Daoy (cell line): ENCODE measurements around a stretch of chr6.

GRCh38 chr6:152170707-152171876 is 363.6 kb downstream of the ESR1 start:
- RAMPAGE, long total RNA = no peak

GRCh38 chr6:152313489-152314691 is 323.3 kb downstream of the SYNE1 start:
- RAMPAGE, long total RNA = no peak

GRCh38 chr6:152565920-152566305 is 71.2 kb downstream of the SYNE1 start:
- RAMPAGE, long total RNA = no peak

DNA sequence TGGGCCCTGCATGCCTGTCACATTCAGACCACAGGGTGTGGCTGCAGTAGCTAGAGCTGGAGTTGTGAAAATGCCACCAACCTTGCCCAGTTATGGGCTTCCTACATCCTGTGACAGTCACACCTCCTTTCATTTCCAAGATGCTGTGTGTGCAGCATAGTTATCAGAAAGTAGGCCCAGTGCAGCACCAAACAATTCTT is 2.3 kb downstream of the SYNE1 start:
- RAMPAGE, long total RNA = no peak

DNA sequence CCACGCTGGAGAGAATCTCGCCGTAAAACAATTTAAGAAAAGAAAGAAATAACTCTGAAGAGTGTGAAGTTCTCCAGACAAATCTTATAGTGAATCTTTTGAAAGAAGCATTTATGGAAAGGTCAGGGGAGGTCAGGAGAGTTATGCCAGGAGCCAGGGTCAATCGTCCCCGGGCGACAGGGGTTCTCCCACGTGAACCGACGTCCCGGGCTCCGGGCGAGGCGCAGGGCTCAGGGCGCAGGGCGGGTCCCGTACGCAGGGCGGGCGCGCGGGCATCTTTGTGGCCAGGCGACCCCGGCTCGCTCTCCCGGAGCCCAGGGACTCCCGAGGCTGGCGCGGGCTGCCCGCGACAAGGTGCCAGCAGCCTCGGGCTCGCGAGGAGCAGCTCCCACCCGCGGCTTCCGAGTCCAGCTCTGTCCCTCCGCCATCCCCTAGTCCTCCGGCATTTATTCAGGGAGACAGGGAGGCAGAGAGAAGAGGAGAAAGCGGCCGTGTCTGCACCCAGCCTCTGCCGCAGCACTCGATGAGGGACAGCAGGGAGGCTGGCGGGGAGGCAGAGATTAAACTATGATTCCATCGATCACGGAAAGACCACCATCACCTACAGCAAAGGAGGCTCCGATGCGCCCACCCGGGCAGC is 1.3 kb downstream of the RGS17 start:
- RAMPAGE, long total RNA = no peak

DNA sequence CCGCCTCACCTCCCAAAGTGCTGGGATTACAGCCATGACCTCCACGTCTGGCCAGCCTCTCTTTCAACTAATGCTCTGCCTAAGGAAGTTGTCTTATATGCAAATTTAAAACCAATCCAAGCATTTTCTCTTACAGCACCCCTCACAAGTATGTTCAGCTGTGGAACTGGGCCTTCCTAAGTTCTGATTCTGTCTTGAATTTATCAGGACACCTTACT is 26.1 kb downstream of the IPCEF1 start:
- RAMPAGE, long total RNA = no peak

DNA sequence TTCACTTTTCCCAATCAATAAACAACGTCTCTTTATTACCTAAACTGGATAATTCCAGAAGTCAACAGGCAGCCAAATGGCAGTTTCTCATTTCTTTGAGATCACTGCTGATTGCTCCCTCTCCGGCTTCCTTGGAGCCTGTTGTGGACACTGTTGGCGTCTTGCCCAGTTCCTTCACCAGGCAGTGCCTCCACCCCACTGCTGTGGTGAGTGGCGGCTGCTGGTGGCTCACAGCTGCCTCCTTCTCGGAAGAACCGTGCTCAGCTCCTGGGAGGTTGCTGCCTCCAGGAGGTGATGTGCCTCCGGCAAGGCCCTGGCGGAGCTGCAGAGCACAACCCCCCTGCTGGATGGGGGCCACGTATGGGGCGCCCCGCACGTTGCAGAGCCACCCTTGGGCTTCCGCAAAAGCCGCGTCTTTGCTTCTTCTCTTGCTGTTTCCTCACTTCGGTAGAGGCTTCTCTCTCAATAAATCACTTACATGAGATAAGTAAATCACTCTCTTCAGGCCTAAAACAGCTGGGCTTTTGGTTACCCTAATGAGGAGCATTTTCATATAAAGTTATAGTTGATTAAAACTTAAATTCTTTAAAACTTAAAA is 105.2 kb upstream of the CNKSR3 start:
- RAMPAGE, long total RNA = no peak

DNA sequence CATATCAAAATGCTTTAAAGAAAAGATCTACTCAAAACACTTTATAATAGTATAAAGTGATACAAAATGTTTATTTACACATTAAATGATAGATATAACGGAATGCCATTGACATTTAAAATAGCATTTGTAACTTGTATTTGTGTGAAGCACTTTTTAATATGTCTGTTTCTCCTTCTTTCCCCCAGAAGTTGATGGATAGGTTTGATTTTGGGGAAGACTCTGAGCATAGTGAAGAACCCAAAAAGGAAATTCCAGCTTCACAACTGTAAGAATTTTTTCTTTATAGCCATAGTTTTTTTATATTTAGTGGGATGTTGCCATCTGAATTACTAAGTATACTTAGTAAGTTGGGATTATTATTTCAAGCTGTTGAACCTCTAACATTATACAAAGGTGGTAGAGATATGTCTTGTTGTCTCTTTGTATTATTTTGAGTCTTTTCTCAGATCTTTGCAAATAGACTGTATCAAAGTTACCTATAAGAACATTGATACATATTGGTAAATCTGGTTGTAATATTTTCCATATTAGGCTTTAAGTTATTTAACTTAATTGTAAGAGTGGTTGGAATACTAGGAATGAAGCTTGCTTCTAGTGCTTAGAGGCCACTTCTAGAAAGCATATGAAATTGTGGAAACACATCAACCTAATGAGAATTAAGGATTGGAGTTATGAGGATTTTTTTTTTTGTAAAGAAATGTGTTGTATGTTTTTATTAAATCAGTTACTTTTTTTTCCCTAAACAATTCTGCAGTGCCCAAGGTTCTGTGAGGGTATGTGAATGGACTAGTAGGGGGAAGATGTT is 70.3 kb downstream of the SCAF8 start:
- RAMPAGE, long total RNA = no peak

DNA sequence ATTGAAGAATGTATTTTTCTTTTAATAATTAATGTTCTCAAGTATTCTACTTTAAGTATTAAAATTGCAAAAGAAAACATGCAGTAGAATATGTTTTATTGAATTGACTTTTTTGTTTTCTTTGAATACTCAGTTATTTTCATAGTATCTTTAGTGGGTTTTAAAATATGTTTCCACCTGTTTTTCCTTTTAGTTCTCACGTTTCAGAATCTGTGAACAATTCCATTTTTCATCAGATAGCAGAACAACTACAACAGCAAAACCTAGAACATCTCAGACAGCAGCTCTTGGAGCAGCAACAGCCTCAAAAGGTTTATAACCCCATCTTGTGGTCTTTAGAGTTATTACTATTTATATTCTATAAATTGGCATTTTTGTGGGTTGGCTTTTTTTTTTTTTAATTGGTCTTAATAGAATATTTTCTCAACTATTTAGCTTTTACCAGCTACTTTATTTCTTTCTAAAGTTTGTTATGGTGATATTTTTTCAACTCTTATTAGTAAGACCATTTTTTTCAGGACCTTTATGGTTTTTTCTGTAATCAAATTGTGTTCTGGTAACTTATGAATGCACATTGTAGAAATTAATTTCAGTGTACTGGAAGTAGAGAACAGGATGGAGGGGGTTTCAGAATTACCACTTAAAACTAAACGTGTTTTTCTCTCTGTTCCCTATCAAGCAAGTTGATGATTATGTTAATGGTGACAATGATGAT is 72.1 kb downstream of the SCAF8 start:
- RAMPAGE, long total RNA = no peak

DNA sequence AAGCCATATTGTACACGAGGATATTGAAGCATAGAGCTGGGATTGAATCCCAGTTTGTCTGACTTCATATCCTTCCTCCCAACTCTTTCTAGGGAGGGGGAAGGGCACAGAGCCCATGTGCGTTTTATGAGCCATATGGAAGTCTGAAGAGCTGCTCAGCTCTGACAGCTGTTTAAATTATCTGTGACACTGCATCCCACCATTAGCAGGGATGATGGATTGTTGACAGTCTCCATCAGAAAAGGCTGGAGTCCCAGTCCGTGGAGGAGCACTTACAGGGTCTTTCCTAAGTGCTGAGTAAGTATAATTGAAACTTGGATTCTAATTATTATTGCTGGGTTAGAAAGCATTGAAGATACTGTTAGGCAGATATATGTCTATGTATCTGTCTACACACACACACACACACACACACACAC is 18.4 kb downstream of the TIAM2 start:
- RAMPAGE, long total RNA = no peak

DNA sequence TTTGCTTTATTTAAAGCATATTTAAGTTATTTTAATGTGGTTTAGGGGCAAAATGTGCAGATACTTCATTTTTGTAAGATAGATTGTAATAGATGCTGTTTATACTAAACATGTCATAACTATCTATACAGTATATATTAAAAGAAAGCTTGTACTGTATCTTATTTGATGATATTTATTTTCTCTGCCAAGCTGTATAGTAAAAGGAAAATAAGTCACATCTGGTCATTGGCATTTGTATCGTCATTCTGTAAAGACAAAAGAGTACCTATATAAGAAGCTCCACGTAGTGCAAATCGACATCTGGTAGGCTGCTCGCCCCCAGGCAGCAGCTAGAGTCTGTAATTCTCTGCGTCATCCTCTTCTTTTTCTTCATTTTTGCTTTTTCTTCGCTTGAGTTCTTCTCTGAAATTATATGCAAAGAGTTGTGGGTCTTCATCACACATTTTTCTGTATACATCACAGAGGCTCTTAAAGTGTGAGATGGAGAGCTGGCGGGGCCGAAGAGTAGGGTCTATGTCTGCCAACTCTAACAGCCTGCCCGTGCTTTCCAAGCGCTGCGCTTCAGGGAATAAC is 6.2 kb upstream of the CLDN20 start:
- RAMPAGE, long total RNA = no peak

- RAMPAGE, long total RNA = no peak
Measured at GRCh38 chr6:155418033-155418544, 37.5 kb downstream of the NOX3 start.

DNA sequence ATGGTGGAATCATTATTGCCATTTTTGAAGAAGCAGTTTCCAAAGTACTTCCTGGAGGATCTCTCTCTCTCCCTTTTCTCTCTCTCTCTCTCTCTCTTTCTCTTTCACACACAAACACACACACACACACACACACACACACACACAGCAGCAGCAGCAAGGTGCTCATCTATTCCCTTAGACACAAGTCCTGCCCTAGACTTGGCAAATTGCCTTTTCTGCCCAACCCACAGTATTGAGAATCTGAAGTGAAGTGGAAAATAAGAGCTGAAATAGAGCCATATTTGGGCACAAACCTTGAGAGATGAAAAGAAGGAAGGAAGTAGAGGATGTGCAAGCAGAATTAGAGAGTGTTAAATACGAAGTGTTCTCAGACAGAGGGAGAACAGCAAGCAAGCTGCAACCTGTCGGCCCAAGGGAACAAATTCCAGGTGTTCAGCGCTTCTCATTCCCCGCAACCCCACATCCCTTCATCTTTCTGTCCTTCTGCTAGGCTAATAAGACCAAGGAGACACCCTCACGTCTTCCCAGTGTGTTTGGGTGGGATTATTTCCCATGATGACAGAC is 557.5 kb upstream of the NOX3 start:
- RAMPAGE, long total RNA = no peak

DNA sequence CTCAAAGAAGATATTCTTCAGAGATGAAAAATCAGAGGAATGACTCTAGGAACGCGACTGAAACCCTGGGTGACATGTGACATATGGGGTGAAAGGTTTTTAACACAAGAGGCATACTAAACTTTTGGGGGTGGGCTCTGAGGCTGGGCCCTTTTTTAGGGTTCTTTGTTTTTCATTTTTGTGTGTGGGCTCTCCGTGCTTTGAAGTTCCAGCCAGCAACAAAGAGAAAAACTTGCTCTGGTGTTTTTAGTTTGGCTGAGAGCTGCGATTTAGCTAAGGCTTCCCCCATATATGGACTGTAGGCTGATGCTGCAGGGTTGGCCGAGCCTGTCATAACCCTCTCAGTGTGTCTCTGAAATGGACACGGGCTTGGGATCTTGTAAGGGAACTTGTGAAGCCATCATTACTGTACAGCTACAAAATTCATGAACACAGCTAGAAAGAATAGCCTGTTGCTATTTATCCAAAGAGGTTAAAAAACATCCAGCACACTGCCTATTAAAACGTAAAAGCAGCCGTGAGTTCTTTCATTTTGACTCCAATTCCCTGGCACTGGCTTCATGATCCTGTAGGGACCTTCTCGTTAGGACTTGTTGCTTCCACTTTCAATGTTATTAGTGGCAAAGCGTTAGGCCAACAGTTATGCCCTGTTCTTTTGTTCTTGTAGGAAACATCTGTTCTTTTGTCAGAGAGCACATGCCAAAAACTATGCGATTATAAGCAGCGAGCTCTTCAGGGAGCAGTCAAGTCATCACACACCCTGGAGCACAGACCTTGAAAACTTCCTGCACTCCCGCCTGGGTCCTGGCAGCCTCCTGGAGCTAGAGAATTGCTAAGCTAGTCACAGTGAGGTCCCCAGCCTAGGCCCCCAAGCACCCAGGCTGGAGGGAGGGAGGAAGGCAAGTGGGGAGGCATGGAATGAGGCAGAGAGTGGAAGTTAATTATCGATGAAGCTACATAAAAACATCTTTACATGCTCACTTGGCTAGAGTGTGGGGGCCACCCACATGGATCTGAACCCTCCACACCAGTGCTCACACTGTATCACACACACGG is 609.7 kb upstream of the ARID1B start:
- RAMPAGE, long total RNA = no peak

- RAMPAGE, long total RNA = no peak
Measured at GRCh38 chr6:156175005-156175385, 602.2 kb upstream of the ARID1B start.

DNA sequence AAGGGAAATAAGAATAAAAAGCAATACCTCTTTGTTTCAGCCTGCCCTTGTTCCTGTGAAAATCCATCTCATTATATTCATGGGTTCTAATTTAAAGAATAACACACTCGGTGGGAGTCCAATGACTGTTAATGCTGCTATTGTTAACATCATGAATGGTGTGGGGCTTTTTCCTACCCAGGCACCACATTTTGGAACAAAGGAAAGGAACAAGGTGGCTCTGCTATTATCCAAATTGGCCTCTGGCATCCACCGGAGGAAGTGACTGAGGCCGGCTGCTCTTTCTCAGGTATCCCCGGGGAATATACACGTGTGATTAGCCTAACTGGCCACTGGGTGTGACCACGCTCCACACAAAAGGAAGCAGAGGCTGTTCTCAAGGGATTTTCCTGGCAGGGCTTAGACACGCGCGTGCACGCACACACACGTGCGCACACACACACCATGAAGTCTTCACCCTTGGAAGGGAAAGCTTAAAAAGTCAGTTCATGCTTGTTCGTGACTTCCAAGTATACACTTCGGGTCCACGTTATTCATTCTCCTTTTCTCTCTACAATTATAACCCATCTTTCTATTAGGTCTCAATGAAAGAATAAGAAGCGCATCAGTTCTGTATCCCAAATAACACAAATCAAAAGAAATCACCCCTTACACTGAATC is 601.1 kb upstream of the ARID1B start:
- RAMPAGE, long total RNA = no peak

DNA sequence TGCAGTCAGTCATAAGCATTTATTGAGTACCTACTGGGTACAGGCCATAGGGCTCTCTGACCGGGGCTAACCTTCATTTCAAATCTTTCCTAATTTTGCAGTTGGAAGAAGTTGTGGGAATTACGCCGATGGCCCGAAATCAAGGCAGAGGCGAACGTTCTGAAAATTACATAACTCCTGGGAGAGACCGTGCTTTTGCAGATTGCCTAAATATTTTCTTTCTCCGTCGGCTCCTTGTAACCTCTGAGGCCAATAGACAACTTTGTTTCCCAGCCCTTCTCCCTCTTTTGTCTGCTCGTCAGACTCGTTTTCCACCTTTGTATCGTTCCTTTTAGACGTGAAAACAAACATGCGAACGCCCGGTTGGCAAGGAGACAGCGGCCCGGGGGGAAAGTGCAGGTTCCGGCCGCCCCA is 410 bp upstream of the ARID1B start:
- RAMPAGE, long total RNA = no peak

DNA sequence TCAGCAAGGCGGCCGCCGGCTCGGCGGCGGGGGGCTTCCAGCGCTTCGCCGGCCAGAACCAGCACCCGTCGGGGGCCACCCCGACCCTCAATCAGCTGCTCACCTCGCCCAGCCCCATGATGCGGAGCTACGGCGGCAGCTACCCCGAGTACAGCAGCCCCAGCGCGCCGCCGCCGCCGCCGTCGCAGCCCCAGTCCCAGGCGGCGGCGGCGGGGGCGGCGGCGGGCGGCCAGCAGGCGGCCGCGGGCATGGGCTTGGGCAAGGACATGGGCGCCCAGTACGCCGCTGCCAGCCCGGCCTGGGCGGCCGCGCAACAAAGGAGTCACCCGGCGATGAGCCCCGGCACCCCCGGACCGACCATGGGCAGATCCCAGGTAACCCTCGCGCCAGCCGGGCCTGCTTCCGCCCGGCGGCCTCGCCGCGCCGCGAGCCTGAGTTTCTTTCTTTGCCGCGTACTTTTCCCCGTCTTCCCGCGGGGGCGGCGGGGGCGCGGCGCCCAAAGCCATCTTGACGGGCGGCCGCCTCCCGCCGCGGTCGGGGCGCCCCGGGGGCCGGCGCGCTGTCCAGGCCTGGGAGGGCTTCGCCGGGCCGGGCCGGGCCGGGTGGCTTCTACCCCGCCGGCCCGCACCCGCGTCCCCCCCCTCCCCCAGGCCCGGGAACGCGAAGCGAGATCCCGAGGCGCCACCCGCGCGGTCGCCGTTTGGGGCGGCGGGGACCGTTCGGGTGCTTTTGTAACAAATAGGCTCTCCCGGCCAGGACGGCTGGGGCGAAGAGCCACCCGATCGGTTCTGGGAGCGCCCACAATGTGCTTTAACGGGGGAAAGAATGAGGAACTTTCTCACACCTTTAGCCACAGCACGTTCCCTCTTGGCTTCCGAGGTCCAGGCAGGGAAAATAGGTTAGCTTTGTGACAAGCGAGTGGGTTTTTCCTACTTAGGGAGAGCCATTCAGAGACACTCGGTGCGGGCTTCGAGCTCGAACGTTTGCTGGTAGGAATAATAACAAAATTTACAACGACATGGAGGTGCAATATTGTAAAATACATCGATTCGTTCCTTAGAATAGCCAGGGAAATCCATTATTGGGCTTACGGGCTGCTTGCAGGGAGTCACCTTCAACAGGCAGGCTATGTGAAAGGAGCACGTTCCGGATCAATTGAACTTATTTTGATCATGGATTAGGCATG is 2.3 kb downstream of the ARID1B start:
- RAMPAGE, long total RNA = no peak

DNA sequence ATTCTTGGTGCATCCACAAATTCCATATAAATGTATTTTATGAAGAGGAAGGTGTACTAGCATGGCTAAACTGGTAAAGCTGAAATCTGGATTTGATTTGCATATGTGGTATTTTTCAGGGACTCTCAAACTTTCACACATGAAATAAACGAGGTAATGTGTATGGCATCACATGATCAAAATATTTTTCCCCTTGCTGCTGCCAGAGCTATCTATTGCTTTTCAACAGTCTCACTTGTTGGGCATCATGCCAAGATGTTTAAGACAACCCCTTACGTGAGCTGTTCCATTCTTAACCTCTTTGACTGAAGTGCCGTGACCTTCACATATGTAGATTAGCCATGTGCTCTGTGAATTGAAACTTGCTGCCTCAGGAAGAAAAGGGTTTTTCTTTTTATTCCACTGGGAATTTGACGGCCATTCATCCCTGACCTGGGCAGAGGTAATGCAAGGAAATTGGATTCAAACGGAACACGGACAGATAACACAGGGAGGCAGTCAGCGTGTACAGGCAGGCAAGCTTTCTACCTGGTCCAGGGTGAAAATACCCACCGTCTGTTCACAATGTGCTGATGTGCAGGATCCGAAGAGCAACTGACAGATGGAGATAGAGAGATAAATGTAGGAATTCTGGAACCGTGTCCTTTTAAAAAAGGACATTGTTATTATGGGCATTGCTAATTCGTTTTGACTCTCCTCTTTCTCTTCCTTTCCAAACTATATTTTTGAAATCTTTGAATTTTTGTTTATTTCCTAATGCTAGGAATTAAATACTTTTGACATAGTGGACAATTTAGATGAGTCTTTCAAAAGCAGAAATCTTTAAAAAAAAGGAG is 14.2 kb downstream of the ARID1B start:
- RAMPAGE, long total RNA = no peak

DNA sequence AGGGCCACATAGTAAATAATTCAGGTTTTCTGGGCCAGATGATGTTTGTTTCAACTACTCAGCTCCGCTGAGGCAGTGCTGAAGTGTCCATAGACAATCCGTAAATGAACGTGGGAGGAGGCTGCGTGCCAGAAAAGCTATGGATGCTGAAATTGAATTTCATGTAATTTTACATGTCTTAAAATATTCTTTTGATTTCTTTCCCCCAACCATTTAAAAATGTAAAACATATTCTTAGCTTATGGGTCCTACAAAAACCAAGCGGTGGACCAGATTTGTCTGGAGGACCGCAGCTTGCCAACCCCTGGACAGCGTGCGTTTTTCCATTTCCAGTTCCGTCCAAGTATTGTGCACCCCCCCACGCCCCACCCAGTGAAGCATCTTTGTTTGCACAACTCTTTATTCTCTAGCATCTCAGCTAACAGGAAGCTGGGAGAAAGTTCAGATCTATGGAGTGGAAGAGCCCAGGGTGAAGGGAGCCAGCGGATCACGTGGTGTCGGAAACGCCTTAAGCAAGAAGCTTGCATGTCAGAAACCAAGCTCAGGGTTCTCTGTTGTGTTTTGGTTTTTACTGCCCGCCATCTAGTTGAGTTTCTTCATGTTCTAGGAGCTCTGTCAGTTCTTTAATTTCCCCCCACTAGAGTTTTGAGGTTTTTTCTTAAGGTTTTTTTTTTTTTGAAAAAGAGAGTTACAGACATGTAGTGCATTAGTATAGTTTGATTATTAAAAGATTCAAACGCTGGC is 29.8 kb downstream of the ARID1B start:
- RAMPAGE, long total RNA = no peak